Cardiac atrium fibroblast (primary cell): Measurements from ENCODE around the gene PGM2L1.

DNA sequence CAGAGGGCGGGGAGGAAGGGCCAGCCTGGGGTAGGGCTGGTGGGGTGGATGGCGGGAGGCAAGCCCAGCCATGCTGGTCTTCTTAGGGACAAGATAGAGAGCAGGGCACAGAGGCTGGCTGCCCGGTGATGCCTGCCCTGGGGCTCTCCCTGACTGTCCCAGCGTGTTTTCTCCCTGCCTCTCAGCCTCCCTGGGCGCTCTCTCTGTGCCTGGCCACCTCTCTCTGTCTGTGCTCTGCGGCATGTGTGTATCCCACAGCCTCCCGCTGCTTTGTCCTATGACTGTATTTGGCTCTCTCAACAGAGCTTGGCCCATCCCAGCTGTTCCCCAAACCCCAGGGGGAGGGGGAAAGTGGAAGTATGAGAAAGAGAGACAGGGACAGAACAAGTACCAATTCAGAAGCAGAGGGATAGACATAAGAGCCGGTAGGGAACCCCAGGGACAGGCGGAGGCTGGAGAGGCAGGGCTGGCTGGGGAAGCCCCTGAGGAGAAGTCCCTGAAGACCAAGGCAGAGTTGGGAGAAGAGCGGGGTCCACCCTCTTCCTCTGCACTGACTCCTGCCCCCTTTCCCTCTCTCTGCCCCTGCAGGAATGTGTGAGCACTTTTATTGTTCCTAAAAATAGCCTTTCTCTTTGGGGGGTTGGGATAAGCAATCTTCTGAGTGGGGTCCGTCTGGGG, 56.8 kb downstream of the PDE2A start:
- RAMPAGE, long total RNA = no peak

- RAMPAGE, long total RNA = no peak
Observed at GRCh38 chr11:72696884-72697248, 22.6 kb upstream of the PDE2A start.

GRCh38 chr11:72777544-72778525, 16.0 kb downstream of the STARD10 start:
- RAMPAGE, long total RNA = no peak

DNA sequence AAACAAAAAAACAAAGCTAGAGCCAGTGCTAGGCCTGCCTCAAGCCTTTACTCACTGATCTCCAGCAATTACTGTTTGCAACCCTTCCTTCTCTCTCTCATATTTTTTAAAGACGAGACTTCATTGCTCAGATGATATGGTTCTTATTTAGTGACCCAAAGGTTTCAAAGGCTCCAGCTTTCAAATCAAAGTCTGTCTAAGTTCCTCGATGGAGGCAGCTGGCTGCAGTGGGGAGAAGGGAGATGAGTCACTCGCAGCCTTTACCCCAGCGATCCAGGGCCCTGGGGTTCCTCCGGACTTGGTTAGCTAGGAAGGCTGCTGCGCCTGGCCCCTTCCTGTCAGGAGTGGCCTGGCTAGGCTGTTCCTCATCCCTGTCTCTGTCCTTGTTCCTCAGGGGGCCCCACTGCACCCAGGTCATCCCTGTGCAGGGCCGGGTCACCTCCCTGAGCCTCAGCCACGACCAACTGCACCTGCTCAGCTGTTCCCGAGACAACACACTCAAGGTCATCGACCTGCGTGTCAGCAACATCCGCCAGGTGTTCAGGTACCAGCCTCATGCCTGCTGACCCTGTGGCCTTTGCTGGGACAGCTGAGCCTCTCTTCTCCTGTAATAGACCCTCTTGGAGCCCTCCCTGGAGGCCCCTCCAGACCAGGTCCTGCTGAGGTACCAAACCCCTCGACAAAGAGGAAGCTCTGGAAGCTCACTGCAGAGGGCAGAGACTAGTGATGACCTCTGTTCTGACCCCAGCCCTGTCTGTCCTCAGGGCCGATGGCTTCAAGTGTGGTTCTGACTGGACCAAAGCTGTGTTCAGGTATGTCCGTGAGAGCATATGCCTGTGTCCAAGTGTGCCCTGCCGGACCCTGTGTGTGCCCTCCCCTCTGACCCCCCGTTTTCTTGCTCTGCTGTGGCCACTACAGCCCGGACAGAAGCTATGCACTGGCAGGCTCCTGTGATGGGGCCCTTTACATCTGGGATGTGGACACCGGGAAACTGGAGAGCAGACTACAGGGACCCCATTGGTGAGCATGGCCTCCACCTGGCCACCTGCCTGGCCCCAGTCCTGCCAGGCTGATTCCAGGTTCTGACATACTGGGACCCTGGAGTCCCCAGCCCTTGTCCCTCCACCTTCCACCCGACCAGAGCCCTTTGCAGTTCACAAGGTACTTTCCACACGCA, 14.1 kb downstream of the ATG16L2 start:
- RAMPAGE, long total RNA = no peak

DNA sequence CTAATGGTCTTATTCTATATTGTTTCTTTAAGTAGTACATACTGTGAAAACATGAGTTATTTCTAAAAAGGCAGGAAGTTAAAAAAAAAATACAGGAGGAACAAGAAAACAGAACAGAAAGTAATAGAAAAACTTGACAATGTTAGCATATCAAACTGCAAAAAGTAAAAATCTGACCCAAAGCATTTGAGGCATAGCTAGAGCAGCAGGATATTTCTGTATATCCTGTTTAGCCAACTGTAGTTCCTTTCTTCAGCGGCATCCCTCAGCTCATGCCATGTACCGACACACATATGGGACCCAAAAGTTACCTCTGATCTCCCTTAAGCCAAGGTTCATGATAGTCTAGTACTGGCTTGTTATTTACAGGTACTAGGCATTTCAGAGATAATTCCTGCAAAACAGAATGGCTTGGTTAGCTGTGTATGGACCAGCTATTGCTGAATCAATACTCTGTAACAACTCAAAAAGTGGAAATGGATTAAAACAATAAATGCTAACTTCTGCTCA, 94.1 kb downstream of the FCHSD2 start:
- RAMPAGE, long total RNA = no peak

GRCh38 chr11:73136839-73137222, 5.3 kb downstream of the FCHSD2 start:
- RAMPAGE, long total RNA = no peak

DNA sequence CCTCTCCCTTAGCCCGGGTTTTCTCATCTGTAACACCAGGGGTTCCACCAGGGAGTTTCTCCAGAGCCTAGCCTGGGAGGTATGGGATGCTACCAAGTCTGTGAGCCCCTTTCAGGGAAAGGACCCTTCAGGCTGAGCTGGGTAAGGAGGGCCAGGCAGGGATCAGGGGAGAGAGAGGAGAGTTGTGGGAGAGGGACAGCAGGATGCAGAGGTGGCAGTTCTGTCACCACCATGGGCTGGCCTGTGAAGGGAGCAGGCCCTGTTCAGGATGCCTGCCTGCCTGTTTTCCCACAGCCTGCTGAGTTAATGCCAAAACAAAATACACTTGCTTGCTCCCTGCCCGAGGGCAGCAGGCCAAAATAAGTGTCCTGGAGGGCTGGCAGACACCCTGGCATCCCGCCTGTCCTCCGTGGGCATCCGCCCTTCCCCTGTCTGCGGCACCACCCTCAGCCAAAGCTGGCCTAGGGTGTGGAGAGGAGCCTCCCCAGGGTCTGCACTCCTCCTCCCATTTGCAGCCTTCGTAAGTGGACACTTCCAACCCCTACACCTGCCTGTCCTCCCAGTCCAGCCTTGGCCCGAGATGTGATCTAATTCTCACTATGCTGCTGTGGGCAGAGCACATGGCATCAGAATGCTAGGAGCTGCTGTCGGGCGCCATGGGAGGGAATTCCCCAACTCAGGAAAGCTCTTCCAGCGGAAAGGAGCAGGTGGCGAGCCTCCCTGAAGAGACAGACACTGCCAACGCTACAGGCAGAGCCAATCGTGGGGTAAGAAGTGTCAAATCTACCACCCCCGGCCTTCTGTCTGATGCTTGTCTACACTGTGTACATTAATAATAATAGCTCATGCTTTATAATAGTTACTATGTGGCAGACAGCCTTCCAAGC, 6.0 kb upstream of the FCHSD2 start:
- RAMPAGE, long total RNA = no peak

GRCh38 chr11:73148855-73149435, 6.8 kb upstream of the FCHSD2 start:
- RAMPAGE, long total RNA = no peak

DNA sequence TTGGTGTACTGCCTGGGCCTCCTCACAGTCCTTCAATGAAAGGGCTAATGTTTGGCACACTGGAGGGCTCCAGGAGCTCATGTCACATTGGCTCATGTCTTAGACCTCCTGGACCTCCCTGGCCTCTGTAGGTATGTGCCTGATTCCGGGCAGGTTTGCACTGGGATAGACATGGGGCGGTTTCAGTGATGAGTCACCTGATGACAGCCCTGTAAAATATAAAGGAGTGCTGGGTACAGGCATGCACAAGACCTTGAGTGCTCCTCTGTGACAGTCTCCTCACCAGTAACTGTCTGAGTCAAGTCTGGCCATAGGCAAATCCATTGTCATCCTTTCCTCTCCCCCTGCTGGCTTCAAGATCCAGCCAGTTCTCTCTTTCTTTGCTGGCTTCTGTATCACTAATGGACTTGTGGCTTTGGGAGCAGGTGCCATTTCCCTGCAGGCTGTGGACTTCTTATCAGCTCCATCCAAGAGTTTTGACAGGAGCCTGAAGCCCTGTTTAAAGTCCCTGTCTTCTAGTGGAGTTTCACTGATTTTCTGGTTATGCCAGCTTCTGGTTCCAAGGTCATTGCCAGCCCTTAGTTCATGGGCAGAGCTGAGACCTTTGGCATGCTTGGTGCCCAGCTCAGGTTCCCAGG, 22.7 kb upstream of the P2RY2 start:
- RAMPAGE, long total RNA = no peak

DNA sequence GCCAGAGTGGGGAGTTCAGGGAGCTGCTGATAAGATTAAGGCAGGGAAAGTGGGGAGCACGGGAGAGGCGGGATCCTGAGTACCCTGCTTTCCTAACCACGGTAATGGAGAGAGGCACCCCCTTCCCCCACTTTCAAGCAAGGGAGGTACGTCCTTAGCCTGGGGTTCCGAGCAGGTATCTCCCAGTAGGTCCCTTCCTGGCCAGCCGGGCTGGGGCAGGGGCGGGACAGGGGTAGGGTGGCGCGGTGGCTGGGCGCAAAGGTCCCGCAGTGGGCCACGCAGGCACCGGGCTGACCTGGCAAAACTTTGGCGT, 393 bp upstream of the P2RY2 start:
- RAMPAGE, long total RNA = no peak

DNA sequence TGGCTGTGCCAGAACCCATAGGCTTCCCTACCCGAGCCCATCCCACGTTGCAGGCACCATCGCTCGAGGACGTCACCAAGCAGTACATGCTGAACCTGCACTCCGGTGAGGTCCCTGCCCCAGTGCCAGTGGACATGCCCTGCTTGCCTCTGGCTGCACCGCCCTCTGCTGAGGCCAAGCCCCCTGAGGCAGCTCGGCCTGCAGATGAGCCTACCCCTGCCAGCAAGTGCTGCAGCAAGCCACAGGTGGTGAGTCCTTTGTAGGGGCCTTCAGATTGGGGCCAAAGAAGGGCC, 3.5 kb downstream of the ARHGEF17 start:
- RAMPAGE, long total RNA = no peak

DNA sequence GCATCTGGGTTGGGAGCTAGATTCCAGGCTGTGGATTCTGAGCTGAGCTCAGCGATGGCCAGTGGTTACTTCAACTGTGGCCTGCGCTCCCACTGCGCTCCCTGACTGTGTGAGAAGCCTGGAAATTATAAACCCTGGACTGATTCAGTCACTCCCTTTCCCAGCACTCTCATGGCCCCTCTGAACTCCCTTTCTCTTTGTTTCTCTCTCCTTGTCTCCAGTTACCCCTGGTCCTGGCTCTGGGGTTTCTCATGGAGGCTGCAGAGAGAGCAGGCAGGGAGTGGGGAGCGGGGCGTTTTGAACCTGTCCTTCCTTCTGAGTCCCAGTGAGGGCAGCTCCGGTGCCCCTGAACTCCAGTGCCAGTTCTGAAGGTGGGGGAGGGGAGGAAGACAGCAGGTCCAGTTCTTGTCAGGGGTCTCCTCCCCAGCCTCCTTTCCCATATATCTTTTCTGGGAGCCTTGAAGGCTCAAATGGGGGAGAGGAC, 4.9 kb downstream of the ARHGEF17 start:
- RAMPAGE, long total RNA = no peak

GRCh38 chr11:73317242-73317579, 9.1 kb downstream of the ARHGEF17 start:
- RAMPAGE, long total RNA = no peak

DNA sequence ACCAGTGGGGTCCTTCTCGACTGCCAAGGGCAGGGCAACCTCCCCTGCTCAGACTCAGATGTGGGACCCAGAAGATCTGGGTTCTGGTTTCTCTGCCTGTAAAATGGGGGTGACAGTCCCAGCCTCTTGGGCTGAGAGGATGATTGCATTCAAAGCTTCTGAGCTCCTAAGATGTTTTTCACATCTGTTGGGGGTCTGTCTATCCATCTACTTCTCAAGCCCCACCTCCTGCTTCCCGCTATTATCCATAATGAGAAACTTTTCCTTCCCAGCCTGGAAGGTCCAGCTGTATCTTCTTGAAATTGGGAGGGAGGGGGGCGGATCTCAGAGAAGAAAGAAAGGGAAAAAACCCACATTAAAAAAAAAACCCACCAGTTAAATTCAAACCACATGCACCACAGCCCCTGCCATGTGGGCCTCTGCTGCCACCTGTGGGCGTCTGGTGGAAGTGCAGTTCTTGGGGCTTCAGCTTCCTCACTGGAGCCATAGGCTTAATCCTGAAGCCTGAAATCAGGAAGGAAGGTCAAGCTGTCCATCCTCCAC, 27.2 kb downstream of the ARHGEF17 start:
- RAMPAGE, long total RNA = no peak

- RAMPAGE, long total RNA = no peak
Observed at GRCh38 chr11:73391967-73392878, 16.0 kb downstream of the RELT start.

DNA sequence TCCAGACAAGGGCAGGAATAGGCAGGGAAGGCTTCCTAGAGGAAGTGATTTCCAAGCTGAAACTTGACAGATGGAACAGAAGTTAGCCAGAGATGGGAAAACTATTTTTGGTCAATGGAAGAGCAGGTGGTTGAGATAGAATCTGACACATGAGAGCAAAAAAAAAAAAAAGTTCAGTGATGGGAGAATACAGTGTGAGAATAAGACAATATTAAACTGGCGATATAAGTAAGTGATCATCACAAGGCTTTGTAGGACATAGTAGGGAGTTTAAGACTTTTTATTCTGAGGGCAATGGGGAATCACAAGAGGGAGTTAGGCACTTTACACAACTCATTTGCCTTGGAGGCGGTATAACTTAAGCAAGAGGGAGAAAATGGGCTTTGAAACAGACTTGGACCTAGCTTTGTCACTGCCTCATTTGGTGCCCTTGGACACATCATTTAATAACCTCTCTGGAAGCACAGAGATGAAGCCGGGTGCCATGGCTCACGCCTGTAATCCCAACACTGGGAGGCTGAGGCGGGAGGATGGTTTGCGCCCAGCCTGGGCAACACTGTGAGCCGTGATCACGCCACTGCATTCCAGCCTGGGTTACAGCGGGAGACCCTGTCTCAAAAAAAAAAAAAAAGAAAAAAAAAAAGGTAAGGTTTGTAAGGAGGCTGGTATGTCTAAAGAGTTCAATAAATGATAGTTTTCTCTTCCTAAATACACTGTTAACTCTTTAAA, 971 bp downstream of the COA4 start:
- RAMPAGE, long total RNA = no peak

- RAMPAGE, long total RNA = no peak
Observed at GRCh38 chr11:73951715-73952487, 1.1 kb downstream of the DNAJB13 start.

DNA sequence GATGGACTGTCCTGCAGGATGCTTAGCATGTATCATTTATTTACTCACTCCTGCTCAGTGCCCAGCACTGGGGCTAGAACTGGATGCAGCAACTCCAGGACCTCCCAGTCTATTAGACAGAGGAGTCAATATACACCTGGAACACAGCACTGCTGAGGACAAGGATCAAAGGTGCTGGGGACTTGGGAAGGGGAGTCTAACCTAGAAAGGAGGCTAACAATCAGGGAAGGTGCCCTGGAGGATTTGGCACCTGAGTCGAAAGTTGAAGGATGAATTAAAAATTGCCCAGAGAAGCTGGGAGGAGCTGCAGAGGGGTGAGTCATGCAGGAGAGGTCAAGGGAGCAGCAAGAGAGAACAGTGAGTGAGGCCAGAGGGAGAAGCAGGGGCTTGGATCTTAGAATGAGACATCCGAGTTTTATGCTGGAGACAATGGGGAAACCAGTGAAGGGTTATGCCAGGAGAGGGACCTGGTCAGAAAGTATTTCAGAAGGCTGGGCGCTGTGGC, 5.3 kb downstream of the DNAJB13 start:
- RAMPAGE, long total RNA = no peak

GRCh38 chr11:73964852-73965459, 14.1 kb downstream of the DNAJB13 start:
- RAMPAGE, long total RNA = no peak

- RAMPAGE, long total RNA = no peak
Observed at GRCh38 chr11:74398206-74399449, at the start of gene PGM2L1. PGM2L1 (minus strand) TSS chr11:74398433.